ENCODE measurements around the genes TP53TG3C, ORC6 and C16orf87.

GRCh38 chr16:31472638-31473269, 802 bp downstream of the TGFB1I1 start:
- PRO-cap, result no peak

DNA sequence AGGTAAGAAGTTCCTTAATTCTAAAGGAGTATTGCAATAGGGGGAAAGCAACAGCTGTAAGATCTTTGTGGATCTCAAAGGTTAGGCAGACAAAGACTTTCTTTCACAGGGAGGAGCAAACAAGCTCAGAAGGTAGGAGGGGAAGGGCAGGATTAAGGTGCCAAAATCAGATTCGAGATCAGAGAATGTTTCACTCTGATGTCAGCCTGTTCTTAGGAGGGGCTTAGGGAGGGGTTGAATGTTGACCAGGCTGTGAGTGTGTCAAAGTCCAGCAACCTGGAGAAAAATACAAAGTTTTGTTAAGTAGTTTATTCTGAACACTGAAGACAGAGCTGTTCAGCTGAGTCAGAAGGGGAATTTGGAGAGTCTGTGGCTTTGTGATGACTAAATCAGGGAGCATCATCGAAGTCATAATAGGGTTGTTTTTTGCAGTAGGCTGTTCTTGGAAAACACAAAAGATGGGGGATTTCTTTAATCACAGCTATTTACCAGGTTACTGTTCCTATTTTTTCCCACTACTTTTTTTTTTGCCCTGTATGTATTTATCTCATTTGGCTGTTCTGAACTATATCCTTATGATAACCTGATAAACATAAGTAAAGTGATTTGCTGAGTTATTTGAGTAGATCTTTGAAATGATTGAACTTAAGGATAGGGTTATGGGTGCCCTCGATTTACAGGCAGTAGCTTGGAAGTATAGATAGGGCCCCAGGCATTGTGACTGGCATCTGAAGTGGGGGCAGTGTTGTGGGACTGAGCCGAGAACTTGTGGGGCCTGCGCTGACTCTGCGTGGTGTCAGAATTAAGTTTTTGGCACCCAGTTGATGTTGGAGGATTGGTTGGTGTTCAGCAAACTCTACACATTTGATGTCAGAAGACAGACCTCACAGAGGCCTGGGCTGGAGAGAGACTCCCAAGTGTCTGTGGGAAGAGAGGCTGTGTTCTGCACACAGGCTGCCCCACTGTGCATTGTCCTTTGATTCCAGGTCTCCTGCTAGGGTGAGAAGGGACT, 4.0 kb downstream of the ZNF267 start:
- PRO-cap, result no peak

GRCh38 chr16:32253656-32253947, 516 bp downstream of the TP53TG3D start:
- PRO-cap, result no peak

- PRO-cap, result no peak
Measured at GRCh38 chr16:32868311-32868662, 192.3 kb upstream of the TP53TG3 start.

- PRO-cap, result no peak
Measured at GRCh38 chr16:33193811-33194375, at the start of gene TP53TG3C. TP53TG3C (plus strand) TSS chr16:33194226.

GRCh38 chr16:35196449-35196720, 1737.0 kb downstream of the TP53TG3F start:
- PRO-cap, result no peak

- PRO-cap, result no peak
Measured at GRCh38 chr16:35552694-35553470, 2093.5 kb downstream of the TP53TG3F start.

- PRO-cap, result no peak
Measured at GRCh38 chr16:36086364-36086674, 2626.9 kb downstream of the TP53TG3F start.

DNA sequence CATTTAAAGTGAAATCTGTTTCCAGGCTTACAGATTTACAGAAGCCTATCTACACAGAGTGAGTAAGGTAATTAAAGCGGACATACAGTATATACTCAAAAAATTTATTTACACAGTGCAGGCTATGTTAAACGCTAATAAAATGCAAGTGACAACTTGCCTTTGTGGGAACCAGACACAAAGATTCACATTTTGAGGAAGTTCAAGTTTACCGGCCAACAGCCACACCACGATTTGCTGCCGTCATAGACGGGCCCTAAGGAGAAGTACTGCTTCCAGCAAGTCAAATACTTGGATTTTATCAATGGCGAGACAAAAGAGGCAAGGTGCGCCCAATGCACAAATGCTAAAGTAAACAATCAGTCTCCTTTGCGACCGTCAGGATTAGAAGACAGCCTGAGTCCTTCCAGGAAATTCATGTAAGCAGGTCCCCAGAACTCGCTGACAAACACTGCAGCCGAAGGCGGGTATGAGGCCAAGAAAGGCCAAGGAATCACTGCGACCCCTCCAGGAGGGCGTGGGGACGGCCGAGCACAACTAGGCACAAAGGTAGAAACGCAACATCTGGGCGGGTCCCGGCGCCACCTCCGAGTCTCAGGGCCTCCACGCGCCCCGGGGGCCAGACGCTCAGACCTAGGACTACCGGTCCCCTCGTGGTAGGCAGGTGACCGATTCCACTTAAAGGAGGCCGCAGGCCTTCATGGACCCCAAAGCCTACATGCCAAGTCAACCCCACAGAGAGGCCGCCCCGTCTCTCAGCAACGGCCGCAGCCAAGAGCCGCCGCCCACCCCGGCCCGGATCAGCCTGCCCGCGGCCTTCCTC, 613 bp downstream of the VPS35 start:
- PRO-cap, result bidirectional peak, plus-strand start at position 225 of the sequence, minus-strand start at position 236 of the sequence; bidirectional peak, plus-strand start at position 597 of the sequence, minus-strand start at position 453 of the sequence

- PRO-cap, result bidirectional peak, plus-strand start at chr16:46689448, minus-strand start at chr16:46689194; bidirectional peak, plus-strand start at chr16:46689685, minus-strand start at chr16:46689526; bidirectional peak, plus-strand start at chr16:46689940, minus-strand start at chr16:46689874
Measured at GRCh38 chr16:46688977-46690006, at the start of gene ORC6. ORC6 (plus strand) TSS chr16:46689659.

GRCh38 chr16:46830934-46831874, at the start of gene C16orf87:
C16orf87 (minus strand) TSS chr16:46831180.
- PRO-cap, result bidirectional peak, plus-strand start at chr16:46831304, minus-strand start at chr16:46831149; bidirectional peak, plus-strand start at chr16:46831599, minus-strand start at chr16:46831465

GRCh38 chr16:46876270-46876800, 7.8 kb upstream of the GPT2 start:
- PRO-cap, result no peak

DNA sequence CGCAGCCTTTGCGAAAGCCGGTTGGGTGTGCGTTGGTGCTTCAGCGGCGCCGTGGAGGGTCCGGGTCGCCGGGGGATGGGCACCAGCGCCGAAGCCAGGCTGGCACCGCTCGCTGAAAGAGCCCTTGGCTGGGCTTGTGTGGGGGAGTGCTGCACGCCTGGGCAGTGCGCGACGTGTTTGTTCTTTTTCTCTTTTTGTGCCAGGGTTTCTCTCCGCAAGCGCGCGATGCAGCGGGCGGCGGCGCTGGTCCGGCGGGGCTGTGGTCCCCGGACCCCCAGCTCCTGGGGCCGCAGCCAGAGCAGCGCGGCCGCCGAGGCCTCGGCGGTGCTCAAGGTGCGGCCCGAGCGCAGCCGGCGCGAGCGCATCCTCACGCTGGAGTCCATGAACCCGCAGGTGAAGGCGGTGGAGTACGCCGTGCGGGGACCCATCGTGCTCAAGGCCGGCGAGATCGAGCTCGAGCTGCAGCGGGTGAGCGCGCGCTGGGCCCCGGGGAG, 376 bp downstream of the GPT2 start:
- PRO-cap, result no peak

GRCh38 chr16:46923667-46924514, 39.7 kb downstream of the GPT2 start:
- PRO-cap, result no peak

DNA sequence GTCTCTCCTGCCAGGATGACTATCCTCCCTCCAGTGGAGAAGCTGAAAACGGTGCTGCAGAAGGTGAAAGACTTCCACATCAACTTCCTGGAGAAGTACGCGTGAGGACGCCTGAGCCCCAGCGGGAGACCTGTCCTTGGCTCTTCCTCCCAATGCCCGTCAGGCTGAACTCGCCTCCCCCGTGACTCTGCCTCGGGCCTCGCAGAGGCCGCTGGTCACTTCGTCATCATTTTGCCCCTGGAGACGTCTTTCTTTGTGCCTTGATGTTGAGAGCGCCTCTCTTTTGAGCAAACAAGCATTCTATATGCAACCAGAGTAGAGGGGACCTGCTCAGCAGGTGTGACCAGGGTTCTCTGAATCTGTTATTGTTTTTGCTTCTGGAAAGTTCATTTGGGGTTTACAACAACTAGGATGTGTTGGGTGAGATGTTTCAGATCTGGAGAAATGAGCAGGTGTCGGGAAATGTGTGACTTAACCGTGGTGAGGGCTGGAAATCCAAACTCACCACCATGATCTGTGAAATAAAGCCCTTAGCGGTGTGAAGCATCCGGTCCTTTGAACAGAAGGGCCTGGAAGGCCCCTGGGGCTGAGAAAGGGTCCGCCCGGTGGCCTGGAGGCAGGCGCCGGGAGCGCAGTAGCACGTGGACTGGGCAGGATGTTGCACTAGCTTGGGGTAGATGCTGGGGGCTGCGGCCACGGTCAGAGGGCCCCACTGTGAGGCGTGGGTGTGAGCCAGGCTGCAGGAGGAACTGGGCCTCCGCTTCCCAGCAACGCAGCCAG, 44.4 kb downstream of the DNAJA2 start:
- PRO-cap, result no peak

DNA sequence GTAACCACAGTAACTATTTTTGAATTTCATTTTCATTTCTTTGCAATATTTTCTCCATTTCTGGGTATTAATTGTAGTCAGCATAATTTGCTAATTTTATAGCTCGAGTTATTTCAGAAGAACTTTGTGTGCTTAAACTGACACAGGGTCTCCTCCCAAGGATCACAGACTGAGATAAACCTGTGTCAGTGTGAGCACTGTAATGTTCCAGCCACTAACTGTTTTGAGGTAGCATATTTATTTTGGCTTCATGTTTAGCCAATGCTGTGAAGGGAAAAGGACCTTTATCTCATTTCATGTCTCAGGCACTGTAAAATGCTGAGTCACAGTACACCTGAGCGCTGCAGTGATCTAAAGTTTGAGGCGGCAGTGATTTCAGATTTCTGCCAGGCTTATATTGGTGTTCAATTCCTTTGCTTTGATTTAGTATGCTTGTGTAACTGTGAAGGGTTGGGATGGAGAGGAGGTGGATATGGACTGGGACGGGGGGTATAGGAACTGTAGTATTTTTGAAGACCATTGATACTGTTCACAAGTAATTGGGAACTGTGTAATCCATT, 3.1 kb upstream of the DNAJA2 start:
- PRO-cap, result no peak

GRCh38 chr16:46991978-46992412, 18.5 kb upstream of the DNAJA2 start:
- PRO-cap, result no peak

DNA sequence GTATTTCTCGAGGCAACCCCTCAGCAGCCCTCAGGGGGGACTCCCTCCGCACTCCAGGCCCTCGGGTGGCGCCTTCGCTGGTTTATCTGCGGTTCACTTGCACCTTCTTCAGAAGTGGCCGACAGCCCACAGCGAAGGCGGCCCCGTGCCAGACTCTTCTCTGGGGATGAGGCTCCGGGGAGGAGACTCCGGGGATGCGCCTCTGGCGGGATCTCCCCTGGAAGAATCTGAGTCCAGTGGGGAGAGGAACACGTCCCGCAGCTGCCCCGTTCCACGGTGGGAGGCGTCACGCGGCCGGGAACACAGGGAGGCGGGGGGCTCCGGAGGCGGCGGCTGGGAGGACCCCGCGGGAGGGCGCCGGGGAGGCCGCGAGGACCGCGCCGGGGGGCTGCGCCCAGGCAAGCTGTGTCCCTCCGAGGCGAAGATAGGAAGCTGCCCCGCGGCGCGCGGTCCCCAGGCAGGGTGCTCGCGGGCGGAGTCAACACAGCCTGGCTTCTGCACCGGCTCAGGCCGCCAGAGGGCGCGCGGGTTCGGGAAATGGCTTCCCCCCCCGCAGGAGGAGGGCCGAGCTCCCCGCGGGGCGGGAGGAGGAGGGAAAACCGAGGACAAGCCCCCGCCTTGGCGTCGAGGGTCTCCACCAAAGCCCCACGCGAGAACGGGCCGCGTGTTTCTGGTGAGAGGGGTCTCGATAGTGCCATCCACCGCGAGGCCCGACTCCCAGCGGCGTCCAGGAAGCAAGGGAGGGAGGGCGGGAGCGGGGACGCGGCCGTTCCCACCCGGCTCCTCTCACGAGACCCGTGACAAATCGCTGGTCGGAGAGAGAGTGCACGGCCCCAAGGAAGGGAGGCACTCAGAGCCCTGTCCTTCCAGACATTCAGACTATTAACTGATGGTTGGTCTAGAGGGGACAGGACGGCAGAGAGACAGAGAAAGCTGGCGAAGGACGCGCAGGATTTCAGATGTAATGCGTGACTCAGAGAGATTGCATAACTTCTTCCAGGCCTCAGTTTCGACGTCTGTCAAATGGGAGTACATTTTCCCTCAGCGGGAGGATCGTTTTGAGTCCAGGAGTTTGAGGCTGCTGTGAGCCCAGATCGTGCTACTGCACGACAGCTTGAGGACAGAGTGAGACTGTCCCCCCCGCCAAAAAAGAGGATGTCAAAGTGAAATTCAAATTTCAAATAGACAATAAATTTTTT, 64.4 kb upstream of the DNAJA2 start:
- PRO-cap, result unidirectional peak, plus-strand start at position 51 of the sequence; bidirectional peak, plus-strand start at position 571 of the sequence, minus-strand start at position 426 of the sequence

GRCh38 chr16:47359504-47359997, 101.3 kb downstream of the ITFG1 start:
- PRO-cap, result no peak

DNA sequence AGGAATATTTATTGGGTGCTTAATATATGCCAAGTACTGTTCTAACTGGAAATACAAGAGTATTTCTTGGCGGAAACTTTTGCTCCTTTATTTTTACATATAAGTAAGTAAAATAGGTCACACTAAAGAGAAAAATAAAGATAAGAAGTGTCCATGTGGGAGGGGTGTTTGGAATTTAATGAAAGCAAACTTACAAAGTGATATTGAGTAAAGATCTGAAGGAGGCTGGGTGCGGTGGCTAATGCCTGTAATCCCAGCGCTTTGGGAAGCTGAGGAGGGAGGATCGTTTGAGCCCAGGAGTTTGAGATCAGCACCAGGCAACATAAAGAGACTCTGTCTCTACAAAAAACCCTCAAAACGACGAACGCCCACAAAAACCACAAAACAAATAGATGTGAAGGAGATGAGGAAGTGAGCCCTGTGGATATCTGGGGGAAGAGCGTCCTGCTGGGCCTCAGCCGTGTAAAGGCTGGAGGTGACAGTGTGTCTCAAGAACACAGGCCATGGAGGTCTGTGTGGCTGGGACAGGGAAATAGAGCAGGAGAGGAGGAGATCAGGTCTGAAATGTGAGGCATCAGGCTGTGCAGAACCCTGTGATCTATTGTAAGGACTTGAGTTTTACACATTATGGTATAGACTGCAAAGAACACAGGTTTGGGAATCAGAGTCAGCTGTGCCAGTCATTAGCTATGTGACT, 68.8 kb downstream of the ITFG1 start:
- PRO-cap, result no peak